ENCODE data around the gene DNMT3L.

DNA sequence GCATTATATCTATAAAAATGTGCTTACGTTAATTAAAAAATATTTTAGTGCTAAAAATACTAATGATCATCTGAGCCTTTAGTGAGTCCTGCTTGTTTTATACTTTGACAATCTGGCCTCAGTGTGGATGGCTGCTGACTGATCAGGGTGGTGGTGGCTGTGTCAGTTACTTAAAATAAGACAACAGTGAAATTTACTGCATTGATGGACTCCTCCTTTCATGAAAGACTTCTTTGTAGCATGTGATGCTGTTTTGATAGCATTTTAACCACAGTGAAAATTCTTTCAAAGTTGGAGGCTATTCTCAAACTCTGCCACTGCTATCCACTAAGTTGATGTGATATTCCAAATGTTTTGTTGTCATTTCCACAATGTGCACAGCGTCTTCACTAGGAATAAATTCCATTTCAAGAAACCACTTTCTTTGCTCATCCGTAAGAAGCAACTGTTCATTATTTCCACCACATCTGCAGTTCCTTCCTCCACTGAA, 1.9 kb downstream of the PKNOX1 start:
- PRO-cap = no peak

DNA sequence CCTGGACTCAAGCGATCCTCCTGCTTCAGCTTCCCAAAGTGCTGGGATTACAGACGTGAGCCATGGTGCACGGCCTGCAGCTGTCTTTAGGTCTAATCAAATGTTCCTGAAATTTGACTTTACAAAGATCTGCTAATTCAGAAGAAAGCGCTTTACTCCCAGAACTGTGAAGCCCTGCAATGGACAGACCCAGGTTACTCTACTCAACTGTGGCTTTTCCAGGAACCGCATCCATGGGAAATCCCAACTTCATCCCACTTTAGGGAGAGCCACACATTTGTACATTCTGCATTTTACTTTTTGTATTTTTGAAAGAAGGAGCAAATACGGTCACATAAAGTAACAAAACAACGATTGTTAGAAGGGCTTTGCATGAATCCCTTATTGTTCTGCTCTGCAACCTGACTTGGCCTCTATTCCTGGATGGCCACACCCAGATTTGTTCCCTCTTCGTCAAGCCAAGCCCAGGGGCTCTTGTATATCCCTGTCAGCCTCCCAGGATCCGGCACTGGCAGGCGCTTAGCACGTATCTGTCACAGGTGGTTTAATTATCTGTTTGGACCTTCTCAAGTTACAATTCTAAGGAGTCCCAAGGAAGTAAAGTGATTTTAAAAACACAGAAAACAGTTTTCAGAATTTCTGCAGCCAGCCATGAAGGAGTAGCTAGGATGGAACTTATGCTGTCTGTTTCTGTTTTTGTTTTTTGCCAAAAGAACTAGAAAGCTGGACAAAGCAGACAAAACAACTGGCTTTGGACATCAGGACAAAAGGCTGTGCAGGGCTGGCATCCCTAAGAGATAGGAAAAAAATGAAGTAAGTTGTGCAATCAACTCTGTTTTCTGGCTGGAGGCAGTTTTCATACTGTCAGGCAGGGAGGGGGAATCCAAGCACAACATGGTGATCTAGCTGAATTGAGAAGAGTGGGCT, 28.0 kb downstream of the CRYAA start:
- PRO-cap = bidirectional peak, plus-strand start at position 633 of the sequence, minus-strand start at position 391 of the sequence

DNA sequence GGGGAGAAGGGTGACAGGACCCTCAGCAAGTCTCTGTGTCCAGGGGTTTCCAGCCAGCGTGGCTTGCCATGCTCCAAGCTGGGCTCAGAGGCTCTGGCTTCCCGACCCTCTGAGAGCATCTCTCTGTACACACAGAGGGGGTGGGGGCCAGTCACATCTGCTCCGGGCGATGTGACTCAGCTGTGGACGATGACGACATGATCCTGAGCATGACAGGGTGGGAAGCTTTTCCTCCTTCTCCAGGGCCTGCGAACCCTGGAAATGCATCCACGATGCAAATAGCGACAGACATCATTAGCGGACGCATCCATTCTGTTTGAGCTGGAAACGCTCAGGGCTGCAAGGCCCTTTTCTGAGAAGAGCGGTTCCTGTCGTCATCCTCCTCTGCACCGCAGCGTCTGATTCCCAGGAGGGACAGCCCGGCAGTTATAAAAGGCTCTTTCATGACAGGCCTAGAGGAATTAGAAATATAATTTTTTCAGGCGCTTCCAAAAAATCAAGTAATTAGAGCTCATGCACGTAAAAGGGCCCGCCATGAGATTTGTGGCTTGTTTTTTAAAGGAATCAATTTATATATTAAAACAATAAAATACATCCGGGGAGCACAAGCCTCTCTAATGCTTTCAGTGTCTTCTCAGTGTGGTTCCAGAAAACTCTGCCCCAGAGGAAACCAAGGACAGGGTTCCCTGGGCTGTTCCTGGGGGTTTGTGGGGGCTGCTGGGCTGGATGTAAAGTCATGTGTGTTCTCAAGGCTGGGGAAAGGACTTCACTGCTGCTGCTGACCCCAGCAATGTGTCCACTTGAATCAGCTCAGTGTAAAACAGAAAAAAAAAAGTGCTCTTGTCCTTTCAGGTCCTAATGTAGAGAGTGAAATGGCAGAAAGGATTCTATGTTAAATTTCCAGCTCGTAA, 107.4 kb downstream of the SIK1 start:
- PRO-cap = unidirectional peak, minus-strand start at position 127 of the sequence

- PRO-cap = bidirectional peak, plus-strand start at chr21:43333577, minus-strand start at chr21:43333439; bidirectional peak, plus-strand start at chr21:43333734, minus-strand start at chr21:43333785; bidirectional peak, plus-strand start at chr21:43334106, minus-strand start at chr21:43333828
Measured at GRCh38 chr21:43333329-43334175, 93.4 kb downstream of the SIK1 start.

DNA sequence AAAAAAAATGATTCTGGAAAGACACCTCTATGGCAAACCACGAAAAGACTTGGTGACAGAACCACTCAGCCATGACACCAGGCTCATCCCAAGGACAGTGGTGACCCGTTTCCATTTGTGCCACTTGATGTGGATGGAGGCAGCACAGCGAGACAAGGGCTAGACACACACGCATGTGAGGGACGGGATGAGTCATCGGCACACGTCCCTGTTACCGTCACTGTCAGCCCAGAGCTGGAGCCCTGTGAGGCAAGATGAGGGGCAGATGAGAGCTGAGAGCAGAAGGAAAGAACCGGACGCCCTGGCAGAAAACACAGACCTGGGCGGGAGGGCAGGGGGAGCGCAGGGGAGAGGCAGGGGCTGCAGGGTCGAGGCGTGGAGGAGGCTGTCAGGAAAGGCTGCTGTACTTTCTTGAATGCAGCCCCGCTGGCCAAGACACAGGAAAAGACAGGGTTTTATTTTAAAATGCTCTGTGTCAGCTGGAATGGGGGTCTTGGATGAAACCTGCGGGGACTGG, 57.8 kb downstream of the SIK1 start:
- PRO-cap = unidirectional peak, plus-strand start at position 264 of the sequence

DNA sequence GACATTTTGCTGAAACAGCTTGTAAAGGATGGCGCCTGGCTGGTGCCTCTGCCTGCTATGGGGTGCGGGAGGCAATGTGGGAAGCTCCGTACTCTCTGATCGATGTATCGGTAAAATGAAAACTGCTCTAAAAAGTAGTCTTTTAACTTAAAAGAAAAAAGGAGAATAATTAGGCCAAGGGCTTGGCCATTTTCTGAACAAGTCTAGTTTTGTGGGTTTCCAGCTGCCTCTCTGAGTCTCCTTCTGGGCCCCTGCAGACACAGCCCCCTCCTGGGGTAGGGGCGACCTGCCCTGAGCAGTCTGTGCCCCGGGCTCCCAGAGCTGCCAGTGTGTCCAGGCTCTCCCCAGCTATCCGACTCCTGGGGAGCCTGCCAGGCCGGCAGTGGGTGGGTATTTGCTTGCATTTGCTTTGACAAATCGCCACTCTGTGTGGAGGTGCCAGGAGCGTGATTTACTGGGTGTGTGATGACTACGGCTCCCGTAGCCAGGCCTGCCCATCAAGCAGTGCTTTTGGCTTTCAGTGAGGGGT, 36.5 kb upstream of the SIK1 start:
- PRO-cap = no peak

DNA sequence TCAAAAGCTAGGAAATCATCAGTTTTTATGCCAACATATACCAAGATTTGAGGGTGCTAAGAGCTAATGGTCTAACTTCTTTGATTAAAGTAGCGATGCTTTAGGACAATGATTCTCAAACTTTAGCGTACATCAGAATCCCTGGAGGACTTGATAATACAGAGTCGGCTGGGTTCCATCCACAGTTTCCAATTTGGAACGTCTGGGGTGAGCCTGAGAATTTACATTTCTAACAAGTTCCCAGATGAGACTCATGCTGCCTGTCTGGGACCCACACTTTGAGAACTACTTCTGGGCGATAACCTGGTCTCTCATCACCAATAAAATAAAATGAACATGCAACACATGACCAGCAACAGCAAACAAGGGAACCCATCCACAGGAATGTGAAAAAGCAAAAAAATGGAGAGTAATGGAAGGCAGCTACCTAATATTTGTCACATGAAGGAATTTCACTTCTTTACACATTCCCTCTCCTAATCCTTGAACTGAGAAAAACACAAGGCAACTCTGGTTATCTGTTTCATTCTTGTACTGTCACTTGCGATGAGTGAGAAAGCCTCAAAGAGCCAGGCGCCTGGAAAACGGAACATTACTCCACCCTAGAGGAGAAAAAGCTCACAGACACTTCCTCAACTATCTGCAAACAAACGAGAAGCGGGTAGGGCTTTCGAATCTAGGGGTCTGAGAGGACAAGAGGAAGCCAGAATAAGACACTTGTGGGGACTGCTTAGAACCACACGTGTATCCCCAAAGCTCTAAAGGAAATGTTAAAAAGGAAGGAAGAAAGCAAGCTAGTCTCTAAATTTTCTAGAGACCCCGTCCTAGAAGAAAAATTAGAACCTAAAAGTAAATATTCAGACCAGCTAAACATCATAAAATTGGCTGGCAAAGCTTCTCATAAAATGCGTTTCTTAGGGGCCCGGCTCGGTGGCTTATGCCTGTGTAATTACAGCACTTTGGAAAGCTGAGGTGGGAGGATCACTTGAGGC, 13.9 kb downstream of the HSF2BP start:
- PRO-cap = bidirectional peak, plus-strand start at position 711 of the sequence, minus-strand start at position 536 of the sequence

GRCh38 chr21:43657670-43658319, 1.5 kb downstream of the HSF2BP start:
- PRO-cap = unidirectional peak, plus-strand start at chr21:43657965

- PRO-cap = no peak
Measured at GRCh38 chr21:43687667-43688342, 28.4 kb downstream of the RRP1B start.

GRCh38 chr21:43689850-43690454, 29.0 kb upstream of the PDXK start:
- PRO-cap = no peak

- PRO-cap = bidirectional peak, plus-strand start at chr21:43720038, minus-strand start at chr21:43719883
Measured at GRCh38 chr21:43719929-43720303, 987 bp downstream of the PDXK start.

GRCh38 chr21:43734722-43735277, 15.9 kb downstream of the PDXK start:
- PRO-cap = no peak

DNA sequence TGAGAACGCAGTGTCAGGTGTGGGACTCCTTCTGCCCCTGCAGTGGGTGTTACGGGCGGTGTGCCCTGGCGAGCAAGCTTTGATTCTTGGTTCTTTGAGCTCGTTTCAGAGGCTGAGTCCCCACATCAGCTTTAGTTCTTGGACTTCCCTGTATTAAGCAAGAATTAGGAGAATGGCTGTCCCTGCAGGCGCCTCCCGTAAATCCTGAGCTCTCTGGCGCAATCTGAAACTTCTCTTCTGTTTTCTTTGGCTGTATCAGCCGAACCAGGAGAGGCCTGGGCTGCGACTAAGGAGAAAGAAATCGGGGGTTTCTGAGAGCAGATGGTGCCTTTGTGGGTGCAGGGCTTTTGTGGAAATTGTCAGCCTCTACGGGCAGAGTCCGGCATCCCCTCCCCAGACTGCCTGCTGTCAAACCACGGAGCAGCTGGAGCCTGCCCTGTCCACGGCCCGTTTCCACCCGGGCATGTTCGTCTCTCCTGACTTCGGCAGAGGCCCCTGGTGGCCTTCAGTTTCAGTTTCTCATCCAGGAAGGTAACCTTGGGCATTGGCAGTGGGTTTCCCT, 17.9 kb downstream of the CSTB start:
- PRO-cap = no peak

DNA sequence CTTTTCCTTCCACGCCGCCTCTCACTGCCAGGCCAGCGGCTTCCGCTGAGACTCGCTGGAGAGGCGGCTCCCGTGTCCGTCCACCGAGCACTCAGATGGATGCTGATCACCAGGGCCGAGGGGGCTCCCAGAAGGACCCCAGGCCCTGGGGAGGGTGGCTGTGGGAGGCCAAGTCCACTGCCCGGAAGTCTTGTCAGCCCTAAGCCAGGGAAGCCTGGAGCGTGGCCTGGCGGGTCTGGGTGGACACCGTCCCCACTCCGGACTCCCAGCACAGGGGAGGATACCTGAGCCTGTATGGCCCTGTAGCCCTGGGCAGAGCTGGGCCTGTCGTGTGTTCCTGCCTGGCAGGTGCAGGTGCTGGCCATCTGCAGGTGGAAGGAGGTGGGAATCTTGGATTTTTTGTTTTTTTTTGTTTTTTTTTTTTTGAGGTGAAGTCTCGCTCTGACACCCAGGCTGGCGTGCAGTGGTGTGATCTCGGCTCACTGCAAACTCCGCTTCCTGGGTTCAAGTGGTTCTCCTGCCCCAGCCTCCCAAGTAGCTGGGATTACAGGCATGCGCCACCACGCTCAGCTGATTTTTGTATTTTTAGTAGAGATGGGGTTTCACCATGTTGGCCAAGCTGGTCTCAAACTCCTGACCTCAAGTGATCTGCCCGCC, 16.2 kb downstream of the CSTB start:
- PRO-cap = no peak

- PRO-cap = no peak
Measured at GRCh38 chr21:43810061-43810695, 20.8 kb downstream of the RRP1 start.

DNA sequence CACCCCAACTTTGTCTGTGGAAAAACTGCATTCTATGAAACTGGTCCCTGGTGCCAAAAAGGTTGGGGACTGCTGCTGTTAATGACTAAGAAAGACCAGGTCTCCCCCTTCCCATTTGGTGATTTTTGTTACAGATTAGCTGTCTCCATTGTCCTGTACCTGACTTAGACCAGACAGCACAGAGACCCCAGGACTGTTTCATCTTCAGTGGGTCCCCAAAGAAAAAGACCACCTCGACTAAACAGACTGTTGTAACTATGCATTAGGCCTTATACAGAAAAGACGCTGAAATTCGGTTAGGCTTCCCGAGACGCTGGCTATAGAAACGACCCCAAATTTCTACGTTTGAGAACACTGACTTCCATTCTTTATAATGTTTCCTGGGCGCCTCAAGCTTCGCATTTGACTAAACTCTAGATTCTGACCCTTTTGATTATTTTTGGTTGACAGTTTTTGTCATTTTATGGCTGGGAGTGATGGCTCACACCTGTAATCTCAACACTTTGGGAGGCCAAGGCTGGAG, 1.1 kb upstream of the TRAPPC10 start:
- PRO-cap = no peak

GRCh38 chr21:44011497-44011995, 563 bp upstream of the TRAPPC10 start:
- PRO-cap = bidirectional peak, plus-strand start at chr21:44011837, minus-strand start at chr21:44011723; unidirectional peak, plus-strand start at chr21:44011837

- PRO-cap = no peak
Measured at GRCh38 chr21:44054422-44055353, 42.6 kb downstream of the TRAPPC10 start.

GRCh38 chr21:44093689-44094119, 13.5 kb upstream of the PWP2 start:
- PRO-cap = no peak

GRCh38 chr21:44261757-44262167, at the start of gene DNMT3L:
Gene DNMT3L, minus strand, starts transcription at chr21:44261897.
- PRO-cap = no peak

Data from gallbladder (tissue), 1 donor.